SUDHL5 (cell line): ENCODE measurements around the gene DNAJA2.

- PRO-cap, result no peak
These were observed 1.5 kb downstream of the DNAJA2 start for GRCh38 chr16:46971942-46972482.

DNA sequence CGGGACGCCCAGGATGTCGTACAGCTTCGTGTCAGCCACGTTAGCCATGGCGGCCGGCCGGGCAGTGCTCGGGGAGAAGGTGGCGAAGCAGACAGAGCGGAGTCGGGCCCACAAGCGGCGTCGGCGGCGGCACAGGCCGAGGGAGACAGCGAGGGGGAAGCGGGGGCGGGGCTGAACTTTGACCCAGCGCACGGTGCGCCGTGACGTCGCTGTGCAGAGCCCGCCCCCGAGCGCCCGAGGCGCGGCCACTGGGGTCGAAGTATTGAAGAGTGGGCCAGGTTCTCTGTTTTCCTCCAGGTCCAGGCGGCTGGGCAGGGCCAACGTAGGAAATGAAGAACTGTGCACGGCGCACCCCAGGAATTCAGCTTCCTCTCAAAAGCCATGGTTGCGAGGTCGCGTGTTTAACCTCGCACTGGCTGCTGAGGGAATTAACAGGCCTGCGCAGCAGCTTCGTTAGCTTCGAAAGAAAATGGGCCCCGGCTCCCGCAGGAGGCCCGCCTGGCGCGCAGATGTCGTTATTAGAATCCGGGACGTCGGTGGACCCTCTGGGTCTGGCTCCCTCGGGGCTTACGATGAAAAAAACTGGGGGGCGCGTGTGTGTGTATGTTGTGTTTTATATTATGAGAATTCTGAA, at the start of gene DNAJA2:
Gene DNAJA2, minus strand, starts transcription at position 150 of the 634 bp plus-strand sequence.
- PRO-cap, result bidirectional peak, plus-strand start at position 296 of the sequence, minus-strand start at position 119 of the sequence

DNA sequence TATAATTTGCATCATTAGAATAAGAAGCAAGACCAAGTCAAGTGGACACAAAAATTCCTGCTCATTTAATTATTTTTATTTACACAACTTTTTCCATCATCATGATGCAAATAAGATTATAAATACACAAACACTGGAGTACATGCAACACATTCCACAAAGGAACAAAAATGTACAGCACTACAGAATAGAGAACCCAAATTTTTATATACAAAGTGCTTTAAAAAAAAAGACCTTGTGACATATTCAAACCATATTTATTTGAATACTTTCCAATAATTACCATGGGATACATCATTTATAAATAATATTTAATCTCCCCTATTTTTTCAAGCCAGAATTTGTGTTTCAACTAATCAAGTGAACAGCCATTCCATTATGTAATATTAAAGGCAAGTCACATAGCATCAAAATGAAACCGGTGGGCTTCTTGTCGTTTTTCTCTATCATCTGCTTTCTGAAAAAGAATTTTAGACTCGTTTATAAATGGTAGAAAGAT, 11.6 kb upstream of the NETO2 start:
- PRO-cap, result no peak

GRCh38 chr16:47289622-47290273, 146.0 kb upstream of the NETO2 start:
- PRO-cap, result no peak

DNA sequence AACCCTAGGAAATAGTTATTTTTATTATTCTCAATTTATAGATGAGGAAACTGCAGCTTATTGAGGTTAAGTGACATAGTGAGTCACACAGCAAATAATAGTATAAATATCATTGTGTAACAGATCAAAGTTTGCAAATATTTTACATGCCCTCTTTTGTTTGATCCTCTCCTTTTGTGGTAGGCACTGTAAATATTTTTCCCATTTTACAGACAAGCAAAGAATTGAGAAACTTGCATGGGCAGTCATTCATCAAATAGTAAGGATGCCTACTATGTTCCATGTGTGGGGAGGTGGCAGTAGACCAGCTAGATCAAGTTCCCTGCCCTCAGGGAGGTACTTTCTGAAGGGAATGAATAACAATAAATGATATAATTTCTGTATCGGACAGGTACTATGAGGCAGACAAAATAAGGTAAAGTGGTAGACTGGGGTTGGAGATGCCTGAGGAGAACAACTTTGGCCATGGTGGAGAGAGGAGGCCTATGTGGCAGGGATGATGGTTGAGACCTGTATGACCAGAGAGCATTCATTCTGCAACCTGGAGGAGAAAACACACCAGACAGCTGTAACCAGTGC, 173.1 kb downstream of the PHKB start:
- PRO-cap, result no peak

GRCh38 chr16:47687943-47688336, 226.8 kb downstream of the PHKB start:
- PRO-cap, result no peak

DNA sequence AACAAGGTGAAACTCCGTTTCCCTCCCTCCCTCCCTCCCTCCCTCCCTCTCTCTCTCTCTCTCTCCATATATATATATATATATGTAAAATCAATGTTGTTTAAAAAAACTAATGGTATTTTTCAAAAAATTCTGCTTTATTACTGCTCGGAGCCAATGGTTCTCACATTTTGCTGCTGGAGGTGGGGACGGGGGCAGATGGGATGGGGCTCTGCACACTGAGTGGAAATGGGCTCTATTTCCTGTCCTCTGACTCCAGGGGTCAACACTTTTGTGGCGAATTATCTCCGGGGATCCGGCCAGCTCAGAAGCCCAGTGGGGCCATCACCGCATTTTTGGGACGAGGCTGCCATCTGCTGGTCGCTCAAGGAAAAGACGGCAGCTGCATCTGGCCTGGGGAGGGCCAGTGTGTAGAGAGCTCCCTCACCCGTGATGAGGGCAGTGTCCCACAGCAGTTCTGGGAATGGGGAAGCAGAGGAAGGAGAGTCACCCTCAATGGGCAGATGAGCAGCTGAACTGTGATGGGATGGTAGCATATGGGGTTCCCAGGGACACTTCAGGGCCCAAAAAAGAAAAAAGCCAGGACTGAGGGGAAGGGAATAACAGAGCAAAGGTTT, 9.0 kb upstream of the ABCC12 start:
- PRO-cap, result no peak

DNA sequence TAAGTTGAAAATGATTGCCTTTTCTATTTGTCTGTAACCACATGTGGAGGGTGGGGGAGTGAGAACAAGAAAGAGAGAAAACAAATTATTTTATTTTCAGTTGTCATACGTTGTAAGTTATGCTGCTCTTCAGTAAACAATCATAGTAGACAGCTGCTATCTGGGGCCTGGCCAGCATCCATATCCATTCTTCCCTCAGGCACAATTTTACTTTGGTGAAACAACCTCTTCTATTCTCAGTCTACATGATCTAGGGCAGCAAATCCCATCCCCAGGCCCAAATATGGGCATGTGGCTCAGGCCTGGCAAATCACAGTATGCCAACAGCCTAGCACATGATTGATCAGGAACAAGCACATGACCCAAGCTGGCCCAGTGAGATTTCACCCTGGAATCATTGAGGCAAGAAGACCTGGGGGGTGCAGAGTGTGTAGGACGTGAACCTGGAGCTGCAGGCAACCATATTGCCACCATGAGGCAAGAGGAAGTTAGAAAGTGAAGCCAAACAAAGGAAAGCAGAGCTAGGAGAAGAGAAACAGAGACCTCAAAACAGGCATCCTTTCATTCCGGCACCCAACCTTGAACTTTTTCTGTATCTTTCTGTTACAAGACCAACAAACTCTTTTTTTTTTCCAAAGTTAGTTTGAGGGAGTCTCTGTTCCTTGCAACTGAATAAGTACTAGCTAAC, 10.2 kb upstream of the ABCC12 start:
- PRO-cap, result no peak

- PRO-cap, result no peak
These were observed 9.4 kb upstream of the LONP2 start for GRCh38 chr16:48234643-48235090.

DNA sequence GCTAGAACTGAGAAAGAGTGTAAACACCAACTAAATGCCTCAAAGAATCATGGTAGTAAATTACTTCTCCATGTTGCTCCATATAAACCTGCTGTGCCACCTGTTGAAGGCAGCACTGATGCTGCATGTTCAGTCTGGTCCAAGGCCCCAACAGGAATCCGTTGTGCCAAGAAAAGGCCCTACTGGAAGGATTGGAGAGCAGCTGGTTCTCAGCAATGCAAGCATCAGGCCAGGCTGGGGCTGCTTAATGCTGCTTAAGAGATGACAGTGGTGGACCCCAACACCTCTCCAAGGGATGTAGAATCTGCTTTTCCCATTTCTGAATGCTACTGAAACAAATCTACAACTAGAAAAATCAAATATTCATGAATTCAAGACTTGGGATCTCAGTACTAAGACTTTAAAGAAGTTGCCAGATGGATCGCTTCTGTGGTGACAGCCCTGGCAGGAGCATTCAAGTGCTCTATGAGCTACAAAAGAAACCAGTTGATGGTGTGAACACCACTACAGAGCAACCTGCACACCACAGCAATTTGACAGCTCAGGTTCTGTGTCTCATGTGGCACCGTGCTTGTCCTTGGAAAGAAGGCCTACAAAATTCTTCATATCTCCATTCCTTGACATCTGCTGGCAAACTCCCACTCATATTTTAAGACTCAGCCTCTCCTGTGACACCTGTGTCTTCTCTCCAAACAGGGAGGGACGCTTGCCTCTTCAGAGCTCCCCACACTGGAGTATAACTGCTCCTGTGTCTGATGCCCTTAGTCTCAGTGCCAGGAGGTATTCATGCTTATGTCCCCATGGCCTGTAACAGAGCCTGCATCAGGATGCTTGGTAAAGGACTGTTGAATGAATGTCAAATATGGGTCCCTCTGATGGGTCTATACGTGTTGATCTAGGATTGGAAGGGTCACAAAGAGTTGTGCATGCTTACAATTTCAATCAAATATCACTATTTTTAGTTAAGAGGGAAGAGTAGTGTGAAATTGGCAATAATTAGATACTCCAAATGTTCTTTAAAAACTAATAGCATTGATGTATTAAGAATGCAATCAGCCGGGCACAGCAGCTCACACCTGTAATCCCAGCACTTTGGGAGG, 42.5 kb downstream of the SIAH1 start:
- PRO-cap, result no peak

DNA sequence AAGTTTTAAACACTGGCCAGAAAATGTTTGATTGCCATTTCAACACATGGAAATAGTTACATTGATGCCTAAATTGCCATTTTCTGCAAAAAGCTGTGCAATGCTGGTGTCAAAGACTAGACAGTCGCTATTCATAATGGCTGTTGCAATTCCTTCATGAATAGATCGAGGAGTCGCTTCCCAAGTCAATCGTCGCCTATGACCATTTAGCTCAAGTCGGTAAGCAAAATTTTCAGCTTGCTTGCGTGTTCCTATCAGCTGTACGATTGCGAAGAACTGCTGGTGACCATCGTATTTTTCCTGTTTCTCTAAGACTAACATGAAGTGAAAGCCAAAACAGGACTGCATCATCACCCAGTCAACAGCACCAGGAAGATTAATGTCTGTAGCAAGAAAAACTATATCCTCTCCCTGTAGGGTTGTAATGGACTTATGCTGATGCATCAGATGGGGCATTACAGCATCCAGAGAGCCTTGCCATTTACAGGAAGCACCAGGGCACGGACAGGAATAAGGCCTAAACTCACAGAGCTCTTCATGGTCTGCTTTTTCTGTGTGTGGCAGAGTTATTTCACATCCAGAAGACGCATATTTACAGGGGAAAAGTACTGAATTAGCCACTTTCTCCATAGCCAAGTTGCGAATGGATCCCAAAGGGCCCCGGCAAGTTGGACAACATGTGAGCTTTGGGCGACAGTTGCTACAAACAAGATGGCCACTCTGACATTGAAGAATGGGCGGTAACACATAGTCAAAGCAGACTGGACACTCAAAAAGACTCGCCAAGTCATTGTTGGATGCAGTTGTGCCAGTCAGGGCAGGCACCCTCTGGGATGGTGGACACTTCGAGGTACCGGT, 23.4 kb downstream of the SIAH1 start:
- PRO-cap, result no peak

GRCh38 chr16:48373685-48374152, 11.5 kb downstream of the SIAH1 start:
- PRO-cap, result no peak

- PRO-cap, result no peak
These were observed 31.6 kb downstream of the N4BP1 start for GRCh38 chr16:48578261-48578933.

DNA sequence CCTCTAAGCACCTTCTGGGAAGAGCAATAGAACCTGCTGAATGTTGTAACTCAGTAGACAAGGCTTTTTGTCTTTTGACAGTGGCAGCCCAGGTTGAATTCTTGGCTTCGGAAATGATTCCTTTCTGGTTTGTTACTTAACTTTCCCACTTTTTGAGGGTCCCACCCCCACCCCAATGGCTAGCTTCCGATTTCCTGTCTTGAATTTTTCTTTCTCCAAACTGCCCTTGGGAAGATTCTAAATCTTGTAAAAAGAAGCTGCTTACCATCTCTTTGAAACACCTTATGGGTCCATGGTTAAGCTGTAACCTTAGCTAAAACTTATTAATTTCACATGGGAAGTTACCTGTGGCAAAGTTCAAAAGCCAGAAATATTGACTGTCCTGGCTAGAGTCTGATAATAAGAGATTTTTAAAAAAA, 18.8 kb downstream of the N4BP1 start:
- PRO-cap, result no peak

DNA sequence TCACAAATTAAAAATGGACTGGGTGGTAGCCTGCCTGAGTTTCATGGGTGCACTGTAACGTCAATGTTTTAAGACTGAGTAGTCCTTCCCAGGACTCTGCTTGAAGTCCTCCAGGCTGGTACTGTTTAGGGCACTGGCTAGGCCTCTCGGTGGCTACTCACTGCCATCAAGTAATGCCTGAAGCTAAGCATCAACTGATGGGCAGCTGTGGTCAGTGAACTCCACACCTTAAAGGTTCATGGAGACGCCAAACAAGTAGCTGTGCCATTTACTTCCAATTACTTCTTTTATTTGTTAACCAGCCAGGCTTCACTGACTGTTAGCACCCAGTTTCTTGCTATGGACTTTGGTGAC, 6.8 kb downstream of the N4BP1 start:
- PRO-cap, result no peak

DNA sequence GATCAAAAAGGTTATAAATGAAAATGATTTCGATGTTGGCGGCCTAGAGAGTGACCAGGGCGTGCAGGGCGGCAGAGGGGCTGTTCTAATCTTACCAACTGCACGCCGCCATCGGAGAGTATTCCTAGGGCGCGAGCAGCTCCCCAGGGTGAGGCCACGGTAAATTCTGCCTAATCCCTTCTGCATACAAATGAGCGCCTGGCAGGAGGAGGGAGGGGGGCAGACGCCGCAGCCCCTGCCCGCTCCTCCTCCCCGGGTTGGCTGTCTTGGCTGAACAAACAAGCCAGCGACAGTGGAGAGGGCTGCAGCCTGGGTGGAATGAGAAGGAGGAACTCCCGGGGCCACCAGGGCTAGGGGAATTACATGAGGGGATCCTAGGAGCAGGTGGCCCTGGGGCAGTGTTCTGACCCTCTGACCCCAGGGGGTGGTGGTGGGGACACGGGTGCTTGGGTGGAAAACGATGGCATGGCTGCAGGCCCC, 183.5 kb downstream of the C16orf78 start:
- PRO-cap, result no peak

- PRO-cap, result no peak
These were observed 519 bp downstream of the CNEP1R1 start for GRCh38 chr16:50025370-50026117.

GRCh38 chr16:50105359-50105836, 39.6 kb downstream of the HEATR3 start:
- PRO-cap, result no peak

- PRO-cap, result no peak
These were observed 41.6 kb upstream of the ADCY7 start for GRCh38 chr16:50224749-50225074.

DNA sequence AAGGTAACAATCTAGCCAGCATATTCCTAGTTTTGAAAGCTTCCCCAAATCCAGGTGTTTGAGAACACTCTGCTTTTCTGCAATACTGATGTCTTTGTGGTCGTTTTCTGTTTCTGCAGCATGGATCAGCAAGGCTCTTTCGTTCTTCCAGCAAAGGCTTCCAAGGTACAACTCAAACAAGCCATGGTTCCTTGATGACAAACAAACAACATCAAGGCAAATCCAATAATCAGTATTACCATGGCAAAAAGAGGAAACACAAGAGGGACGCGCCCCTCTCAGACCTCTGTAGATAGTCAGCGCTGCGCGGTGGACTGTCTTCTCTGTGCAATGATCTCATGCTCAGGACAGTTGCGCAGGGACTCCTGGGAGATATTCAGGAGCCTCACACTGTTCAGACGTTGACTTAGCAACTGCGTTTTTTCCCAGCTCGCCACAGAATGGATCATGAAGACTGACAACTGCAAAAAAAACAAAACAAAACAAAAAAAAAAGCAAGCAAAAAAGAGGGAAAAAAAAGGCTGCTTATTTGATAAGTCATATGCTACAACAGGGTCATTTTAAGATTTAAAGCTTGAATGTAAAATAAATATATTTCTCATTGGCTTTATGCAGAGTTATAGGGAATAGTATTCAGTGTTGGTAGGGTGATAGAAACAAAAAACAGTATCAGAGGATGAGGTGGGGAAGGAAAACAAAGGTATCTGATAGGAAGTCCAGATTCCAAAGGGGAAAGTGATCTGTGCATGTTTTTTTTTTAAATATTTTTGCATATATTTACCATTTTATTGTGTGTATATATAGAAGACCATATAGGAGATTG, 37.1 kb upstream of the ADCY7 start:
- PRO-cap, result no peak